Choroid plexus epithelial cell (primary cell): Measurements from ENCODE around the gene SELPLG.

- RRBS: no CpG with 5 or more reads among the region's 10 CpGs
Observed at GRCh38 chr12:108622312-108622983, 11.2 kb downstream of the SELPLG start.

DNA sequence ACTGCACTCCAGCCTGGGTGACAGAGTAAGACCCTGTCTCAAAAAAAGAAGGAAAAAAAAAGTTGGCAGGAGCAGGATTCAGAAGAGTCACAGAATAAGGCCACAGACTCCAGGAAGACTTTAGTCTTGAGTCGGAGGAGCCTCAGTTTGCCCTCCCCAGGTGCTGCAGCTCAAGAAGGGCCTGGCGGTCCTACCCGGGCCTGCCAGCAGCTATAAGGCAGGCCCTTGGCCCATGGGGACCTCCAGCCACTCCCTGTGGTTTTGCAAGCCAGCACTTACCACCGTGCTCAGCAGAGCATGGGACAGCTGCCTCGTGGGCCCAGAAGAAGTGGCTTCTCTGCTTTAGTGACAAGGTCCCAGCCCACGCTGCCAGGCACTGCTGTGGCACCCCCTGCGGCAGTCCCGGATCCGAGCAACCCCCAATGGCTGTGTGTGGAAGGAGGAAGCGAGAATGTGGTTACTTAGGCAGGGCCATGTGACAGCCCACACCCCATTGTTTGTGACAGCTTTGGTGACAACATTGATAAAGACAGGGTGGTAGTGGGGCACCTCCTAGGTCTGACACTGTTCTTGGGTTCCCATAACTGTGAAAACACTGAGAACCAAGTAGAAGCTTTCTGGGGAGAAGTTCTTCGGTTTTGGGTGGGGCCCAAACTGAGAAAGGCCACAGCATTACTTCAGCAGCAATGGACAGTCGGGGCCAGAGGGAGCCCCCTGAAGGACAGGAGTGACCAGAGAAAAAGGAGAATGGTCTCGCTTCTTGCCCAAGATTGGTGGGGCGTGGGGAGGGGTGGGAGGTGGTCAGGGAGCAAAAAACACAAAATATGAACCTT lies at the start of gene SELPLG:
Gene SELPLG, minus strand, starts transcription at position 434 of the 833 bp plus-strand sequence.
- RRBS: no CpG with 5 or more reads among the region's 14 CpGs

DNA sequence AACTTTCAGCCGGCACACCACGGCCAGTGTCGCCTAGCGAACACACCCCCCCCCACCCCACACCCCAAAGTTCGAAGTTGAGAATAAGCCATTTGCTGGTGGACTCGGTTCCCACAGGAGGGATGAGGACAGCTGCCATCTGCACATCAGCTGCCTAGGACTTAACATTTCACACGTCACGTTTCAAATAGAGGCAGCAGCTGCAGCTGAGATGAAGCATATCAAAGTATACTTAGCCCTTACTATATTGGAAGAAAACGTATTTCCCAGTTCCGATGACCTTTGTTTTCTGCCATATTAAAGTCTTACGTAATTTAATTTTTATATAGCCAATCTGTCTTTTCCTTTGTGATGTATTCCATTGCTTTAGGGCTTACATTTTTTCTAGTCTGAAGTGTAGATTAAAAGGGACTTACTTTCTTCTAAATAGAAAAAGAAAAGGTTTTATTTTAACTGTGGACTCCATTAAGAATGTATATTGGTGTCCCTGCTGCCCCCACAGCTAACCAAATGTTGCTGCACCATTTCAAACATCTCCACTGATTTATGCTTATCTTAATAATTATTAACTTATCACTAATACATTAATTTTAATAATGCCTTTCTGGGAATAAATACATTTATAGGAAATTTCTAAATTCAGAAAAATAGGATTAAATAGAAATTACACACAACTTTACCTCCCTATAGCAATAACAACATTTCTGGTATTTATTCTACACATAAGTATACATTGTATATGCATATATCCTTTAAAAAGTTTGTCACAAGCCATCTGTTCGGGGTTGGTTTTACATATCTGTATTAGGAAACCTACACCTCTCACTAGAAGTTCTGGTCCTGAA lies 9.1 kb upstream of the SELPLG start:
- RRBS: no CpG with 5 or more reads among the region's 12 CpGs

DNA sequence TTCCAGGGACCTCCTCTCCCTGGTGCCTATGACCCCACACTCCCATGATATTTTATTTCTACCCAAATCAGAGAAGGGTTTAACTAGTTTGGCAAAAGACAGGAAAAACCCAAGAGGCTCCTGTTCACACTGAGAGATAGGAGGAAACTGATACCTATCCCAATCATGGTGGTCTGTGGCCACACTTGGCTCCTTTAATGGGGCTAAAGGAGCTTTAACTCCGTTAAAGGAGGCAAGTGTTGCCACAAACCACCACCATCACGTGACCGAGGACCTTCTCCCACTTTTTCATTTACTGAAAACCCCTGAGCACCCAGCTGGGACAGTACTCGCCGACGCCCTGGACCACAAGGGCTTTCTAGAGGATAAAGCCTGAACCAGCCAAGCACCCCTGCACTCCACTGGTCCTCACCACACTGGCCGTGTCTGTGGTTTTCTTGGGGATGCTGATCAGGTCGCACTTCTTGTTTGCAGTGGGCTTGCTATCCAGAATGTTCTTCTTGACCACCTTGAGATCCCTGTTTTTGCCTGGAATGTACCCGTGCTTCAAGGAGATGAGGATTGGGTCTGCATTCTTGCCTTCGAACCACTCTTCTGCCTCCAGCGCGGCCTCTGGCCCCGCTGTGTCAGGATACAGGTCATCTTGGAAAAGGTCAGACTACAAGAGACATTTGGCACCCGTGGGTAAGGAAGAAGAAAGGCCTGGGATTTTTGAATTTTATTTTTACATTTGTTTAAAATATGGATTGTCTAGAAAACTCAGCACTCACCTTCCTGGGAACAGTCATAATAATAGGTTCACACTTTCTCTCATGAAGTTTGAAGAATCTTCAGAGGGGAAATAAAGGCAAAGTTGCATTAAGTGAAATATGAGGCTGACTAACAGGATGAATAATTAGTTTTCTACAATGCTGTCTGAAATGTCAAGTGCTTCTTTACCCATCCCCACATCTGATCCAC lies 14.8 kb upstream of the SELPLG start:
- RRBS: no CpG with 5 or more reads among the region's 14 CpGs

- RRBS: no CpG with 5 or more reads among the region's 7 CpGs
Observed at GRCh38 chr12:108664220-108665572, 31.0 kb upstream of the SELPLG start.

DNA sequence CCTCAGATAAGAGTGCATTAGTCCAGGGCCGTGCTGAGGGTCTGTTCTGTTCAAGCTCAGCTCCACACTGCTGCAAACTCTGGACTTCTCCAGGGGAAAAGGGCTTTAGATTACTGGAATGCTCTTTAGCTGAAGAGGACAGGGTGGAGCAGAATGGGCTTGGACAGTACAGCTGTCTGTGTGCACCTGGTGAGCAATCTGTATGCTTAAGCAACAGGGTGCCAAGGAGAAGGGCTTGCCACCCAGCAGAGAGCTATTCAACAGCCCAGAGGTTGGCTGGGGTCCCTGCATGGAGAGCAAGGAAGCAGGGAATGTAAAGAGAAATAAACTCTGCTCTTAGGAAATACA lies 52.9 kb upstream of the CORO1C start:
- RRBS: no CpG with 5 or more reads among the region's 1 CpG

DNA sequence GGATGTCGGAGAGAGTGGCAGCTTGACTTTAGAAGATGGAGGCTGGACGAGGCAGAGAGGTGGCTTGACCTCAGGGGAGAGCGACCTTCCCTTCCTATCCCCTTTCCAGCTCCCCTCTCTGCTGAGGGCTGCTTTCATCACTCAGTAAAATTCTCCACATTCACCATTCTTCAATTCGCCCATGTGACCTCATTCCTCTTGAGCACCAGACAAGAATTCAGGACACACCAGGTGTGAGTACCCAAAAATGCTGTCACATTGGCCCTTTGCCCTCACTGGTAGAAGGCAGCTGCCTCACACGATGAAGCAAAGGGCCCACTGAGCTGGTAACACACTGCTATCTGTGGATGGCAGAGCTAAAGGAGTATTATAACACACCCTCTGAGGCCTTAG lies 59.8 kb downstream of the SSH1 start:
- RRBS: no CpG with 5 or more reads among the region's 5 CpGs

GRCh38 chr12:108807394-108807812 lies 50.0 kb downstream of the SSH1 start:
- RRBS: no CpG with 5 or more reads among the region's 14 CpGs

DNA sequence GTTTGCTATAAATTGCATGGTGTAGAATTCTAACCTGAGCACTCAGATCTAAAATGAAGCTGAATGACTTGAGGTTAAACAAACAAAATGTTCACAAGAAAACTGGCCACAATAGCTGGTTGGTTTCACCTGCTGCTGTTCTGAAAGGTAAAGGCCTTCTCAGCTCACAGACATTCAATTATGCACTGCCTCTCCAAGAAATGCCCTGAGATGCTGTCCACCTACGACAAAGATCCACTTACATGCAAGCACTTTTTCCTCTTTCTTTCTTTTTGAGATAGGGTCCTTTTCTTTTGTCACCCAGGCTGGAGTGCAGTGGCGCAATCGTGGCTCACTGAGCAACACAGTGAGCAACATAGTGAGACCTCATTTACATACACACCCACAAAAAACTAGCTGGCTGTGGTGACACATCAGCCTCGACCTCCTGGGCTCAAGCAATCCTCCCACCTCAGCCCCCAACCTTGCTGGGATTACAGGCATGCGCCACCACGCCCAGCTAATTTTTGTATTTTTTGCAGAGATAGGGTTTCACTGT lies 35.5 kb downstream of the SSH1 start:
- RRBS: no CpG with 5 or more reads among the region's 6 CpGs

DNA sequence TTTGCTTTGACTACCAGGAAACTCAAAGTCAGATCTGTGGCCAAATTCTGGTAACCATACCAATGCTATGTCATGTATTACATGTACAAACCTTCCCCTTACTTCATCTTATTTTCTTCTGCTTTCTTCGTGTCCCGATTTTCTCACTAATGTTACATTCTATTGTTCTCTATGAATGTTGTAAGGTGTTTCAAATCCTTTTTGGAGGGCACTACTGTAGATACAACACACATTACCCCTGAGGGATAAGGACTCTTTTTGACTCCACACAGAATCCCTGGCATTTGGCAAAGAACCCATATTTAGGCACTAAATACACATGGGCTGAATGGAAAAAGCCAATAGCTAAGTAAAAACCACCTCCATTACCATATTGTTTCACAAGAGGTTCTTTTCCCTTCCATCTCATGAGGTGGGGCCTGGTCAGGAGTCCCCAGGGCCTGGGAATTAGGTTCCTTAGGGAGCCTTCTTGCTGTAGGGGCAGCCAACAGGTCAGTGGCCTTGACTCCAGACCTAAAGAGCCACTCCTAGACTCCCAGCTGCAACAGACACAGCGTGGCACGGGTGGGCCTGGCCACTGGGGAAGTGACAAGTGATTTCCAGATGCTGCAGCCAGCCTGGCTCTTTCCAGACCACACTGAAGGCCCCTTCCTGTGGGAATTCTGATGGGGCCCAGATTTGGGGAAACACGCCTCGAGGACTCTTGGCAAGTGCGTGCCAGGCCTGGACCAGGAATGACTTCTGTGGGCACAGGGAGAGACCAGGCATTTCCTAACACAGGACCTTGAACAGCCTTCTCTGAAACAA lies 18.3 kb downstream of the SSH1 start:
- RRBS: no CpG with 5 or more reads among the region's 7 CpGs

DNA sequence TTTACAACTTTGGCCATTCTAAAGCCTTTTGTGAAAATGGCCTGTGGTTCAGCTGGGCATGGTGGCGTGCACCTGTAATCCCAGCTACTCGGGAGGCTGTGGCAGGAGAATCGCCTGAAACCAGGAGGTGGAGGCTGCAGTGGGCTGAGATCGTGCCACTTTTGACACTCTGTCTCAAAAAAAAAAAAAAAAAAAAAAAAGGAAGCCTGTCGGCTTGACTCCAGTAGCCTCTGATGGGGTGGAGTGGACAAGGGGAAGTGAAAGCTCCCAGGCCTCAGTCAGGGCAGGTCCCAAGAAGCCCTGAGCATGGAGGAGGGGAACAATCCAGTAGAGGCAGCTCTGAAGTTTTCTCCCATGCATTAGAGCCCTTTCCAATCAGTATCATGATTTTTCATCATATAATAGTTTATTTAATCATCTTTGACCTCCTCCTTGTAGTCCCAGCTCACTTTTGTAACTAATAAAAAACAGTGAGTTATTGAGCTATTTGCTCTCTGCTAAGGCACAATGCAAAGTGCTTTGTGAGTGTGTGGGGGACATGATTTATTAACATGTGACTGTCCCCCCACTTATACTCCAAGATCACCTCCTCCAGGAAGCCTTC lies 4.6 kb upstream of the SSH1 start:
- RRBS: no CpG with 5 or more reads among the region's 5 CpGs

- RRBS: no CpG with 5 or more reads among the region's 5 CpGs
Observed at GRCh38 chr12:109098823-109099073, 1.4 kb downstream of the UNG start.

DNA sequence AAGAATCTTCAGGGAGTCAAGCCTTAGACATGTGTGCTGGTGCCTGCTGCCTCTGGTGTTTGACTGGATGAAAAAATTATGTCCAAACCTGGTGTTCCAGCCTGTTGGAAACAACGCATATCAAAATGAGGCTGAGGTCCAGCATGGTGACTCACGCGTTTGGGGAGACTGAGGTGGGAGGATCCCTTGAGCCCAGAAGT lies 27.3 kb downstream of the ACACB start:
- RRBS: no CpG with 5 or more reads among the region's 3 CpGs

DNA sequence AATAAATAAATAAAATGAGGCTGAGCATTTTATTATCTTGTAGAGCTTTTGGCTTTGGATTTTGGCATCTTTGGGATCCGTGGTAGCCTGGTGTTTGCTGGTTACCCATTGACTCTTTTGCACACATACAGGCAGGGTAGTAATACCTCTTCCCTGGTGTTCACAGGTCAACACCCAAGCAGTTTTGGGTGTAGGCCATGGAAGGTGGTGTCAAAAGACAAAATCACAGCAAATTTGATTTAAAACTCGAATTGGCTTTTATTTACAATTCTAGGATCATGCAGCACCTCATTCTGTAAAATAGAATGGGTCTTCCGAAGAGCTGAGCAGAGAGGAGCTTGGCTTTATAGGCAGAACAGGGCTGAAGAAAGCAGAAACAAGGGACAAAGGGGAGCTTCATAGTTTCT lies 27.9 kb downstream of the ACACB start:
- RRBS: no CpG with 5 or more reads among the region's 3 CpGs

- RRBS: 100% methylated on average over 2 of the region's 19 CpGs
Observed at GRCh38 chr12:109534288-109534825, 38.9 kb downstream of the MMAB start.

DNA sequence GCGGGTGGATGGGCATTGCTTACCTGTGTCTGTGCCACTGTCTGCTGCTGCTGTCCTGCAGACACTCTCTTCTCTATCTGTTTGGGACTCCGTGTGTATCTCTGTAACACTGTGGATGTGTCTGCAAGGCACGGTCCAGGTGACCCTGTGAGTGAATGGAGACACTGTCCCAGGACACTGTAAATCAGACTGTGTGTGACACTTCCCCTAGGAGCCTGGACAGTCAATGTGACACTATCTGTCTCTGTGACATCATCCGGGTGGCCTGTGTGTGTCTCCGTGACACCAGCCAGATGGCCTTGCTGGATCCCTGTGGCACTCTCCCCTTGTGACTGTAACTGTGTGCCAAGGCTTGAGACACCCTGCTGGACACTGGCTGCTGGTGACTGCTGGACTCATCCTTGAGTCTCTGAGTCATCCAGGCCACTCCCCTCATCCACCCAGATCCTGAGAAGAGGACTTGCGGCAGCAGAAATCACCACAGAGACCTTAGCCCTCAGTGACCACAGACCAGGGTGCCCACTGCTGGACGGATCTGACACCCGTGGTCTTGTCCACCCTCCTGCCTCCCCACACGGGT lies 51.5 kb downstream of the MVK start:
- RRBS: no CpG with 5 or more reads among the region's 9 CpGs

DNA sequence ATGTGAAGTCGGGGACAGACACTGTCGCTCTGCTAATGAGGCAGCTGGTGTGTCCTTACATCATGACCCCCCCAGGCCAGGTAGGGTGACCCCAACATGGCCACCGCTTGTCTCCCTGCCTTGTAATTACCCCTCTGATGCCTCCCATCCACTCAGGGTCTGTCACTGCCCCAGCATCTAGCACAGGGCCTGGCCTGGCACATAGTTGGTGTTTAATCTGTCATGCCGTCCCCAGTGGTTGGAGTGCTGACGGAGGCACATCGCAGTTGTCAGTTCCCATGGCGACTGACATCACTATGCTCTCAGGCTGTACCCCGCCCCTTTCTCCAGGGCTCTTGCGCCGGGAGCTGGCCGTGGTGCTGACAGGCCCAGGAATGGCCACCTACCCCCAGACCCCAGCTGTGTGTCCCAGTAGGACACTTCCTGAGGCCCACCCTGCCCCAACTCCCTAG lies 22.9 kb downstream of the FAM222A start:
- RRBS: no CpG with 5 or more reads among the region's 11 CpGs

DNA sequence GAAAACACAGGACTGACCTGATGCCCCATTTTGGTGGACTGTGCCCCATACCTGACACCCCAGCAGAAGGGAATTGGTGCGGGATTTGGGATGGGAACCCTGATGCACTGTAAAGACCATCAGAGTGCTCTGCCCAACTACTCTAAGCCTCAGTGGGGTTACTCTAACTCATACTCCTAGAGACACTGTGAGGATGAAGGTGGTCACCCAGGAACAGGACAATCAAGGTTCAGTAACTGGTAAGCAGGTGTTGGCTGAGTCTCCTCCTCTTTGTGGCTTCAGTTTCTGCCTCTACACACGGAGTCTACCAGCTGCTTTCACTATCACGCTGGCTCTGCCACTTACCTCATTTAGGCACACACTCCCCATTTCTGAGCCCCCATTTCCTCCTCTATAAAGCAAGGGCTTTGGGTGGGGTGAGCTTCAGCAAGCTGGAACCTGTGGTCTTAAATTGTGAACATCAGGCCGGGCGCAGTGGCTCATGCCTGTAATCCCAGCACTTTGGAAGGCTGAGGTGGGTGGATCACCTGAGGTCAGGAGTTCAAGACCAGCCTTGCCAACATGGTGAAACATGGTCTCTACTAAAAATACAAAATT lies 7.3 kb upstream of the TCHP start:
- RRBS: no CpG with 5 or more reads among the region's 5 CpGs

DNA sequence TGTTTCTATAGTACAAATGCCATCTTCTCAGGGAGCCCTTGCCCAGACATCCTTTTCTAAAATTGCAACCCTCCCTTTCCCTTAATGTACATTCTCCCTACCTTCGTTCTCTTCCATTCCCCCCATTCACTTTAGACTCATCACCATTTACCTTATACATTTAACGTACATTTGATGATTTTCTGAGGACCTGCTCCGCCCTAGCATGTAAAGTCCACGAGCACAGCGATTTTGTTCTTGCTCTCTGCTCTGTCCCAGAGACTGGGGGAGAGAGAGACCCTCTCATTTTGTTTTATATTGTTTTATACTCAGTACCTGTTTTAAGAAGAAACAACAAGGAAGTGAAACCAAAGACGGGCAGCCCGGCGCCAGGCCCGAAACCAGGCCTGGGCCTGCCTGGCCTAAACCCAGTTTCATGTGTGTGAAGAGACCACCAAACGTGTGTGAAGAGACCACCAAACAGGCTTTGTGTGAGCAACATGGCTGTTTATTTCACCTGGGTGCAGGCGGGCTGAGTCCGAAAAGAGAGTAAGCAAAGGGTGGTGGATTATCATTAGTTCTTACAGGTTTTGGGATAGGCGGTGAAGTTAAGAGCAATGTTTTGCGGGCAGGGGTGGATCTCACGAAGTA lies 681 bp upstream of the C12orf76 start:
- RRBS: no CpG with 5 or more reads among the region's 15 CpGs

DNA sequence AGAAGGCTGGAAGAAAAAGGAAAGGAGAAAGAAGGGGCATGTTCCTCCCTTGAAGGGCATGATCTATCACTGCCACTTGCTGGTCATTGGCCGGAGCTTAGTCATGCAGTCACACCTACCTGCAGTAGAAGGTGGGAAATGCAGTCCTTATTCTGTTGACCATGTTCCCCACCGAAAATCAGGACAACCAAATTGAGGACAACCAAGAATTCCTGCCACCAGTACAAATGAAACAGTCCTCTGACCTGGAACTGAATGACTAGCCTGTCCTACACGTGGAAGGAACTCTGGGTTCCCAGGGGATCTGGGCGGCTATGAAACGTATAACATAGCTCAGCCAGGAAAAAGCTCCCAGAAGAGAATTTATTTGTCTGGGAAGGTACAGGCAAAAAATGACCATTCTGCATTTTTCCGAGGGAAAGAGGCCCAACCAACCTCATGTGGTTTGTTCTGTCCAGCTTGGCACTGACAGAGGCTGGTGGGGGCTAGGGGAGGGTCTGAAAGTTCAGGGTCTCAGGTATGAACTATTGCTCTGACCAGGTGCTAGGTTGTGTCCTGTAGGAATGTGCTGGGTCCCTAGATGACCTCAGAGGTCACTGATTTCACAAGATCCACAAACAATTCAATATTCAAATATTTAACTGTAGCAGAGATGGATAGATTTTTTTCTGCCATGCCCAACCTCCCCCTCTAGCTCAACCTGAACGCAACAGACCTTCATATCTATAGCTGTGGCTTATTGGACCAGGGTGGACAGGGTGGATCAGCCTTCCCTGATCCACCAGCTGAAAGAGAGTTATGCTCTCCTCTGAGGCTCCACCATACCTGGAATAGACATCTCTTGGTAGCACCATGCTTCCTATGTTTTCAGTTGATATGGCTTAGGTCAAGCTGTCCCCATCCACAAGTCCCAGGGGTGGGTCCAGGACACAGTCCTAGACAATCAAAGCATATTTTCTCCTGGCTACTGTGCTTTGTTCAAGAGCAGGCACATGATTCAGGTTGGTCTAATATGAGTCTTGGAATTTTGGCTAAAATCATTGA lies 33.0 kb upstream of the IFT81 start:
- RRBS: no CpG with 5 or more reads among the region's 7 CpGs